T-cell (primary cell): ENCODE measurements around a stretch of chr6.

GRCh38 chr6:134630434-134631309 is 312.8 kb upstream of the SGK1 start:
- PRO-cap, 7 experiments, result no peak in any of the 7 experiments

DNA sequence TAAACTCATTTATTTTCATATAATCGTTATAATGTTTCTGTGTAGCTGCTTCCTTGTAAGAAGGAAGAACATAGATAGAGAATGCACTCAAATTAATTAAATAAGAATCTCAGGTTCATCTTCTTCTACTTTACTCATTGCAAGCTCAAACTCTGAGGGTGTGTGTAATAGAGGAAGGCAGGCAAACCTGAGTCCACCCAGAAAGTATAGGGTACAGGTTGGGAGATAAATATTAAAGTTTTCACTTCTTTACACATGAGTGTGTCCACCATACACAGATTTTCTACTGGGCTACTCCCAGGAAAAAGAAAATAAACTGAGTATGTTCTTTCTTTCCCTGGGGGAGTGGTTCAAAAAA is 305.7 kb downstream of the ALDH8A1 start:
- PRO-cap, 7 experiments, result no peak in any of the 7 experiments

GRCh38 chr6:134673718-134674054 is 276.2 kb downstream of the ALDH8A1 start:
- PRO-cap, 7 experiments, result no peak in any of the 7 experiments

DNA sequence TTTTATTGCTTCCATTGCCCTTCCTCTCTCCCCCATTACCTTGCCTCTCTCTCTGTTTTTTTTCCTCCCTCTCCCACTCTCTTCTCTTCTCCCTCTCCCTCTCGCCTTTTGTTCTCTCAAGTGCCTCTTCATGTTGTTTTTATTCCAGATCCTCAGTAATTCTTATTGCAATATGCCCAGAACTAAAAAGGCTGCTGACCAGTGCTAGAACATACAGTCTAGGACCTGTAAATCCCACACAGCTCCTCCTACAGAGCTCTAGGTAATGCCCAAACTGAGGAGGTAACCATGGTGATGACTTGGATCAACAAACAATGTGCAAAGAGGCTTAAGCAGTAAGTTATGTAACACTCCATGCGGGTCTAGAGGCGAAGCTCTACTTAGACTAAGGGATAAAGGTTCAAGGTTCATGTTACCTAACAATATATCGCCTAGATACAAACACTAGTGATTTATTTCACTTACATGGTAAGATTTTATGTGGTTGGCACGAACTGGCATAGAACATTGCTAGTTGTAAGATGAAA is 242.6 kb downstream of the ALDH8A1 start:
- PRO-cap, 7 experiments, result no peak in any of the 7 experiments

DNA sequence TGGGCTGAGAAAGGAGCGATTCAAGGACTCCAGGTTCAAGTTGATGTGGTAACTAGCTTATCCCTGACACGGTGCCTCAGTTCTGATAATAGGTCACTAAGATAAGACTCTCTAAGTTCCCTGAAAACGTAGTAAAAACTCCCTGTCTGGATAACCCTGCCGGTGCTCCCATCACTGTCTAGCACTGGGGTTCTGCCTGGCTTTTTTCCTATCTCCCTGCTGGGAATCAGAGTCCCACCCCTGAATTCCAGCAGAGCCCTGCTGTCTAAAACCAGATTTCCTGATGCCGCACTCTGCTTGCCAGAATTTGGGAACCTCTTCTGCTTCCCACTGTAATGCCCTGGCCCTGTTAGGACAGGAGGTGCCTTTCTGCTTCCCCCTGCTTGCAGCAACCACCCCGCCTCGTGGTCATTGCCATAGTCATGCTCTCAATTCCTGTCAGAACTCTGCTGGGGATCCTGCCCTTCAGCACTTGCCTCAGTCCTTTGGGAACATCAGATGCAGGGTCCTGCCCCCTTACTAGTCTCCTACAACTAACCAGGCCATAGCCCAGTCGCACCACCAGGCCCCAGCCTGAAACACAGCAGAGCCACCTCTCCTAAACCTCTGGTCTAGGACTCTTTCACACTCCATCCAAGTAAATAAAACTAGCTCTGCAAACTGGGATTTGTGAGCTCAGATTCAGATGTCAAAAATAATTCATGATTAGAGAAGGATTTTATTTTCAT is 47.5 kb downstream of the ALDH8A1 start:
- PRO-cap, 7 experiments, result no peak in any of the 7 experiments

DNA sequence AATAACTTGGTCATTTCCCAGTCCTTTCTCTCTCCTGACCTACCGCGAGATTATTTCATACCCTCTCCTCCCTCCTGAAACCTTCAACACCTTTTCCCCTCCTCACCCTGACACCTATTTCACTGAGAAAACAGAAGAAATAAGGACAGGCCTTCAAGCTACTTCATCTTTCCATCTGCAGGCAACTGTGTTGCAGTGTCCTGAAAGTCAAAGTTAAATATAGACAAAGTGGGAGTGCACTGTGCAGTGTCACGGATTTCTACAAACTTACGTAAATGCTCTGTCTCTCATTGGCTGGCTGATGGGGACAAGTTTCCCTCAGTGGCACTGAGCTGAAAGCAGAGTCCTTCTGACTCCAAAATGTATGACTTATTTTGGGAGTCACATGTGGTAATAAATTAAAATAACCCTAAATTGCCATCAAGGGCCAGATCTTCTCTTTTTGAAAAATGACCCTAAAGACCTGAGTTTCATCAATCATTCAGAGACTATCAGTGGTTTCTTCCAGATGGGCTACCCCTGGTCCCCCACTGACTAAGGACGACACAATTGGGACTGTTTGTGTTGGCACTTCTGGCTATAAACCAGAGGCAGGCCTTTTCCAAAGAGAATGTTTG is 21.7 kb downstream of the ALDH8A1 start:
- PRO-cap, 7 experiments, result no peak in any of the 7 experiments

GRCh38 chr6:135269546-135269969 is 88.5 kb downstream of the MYB start:
- PRO-cap, 7 experiments, result no peak in any of the 7 experiments

DNA sequence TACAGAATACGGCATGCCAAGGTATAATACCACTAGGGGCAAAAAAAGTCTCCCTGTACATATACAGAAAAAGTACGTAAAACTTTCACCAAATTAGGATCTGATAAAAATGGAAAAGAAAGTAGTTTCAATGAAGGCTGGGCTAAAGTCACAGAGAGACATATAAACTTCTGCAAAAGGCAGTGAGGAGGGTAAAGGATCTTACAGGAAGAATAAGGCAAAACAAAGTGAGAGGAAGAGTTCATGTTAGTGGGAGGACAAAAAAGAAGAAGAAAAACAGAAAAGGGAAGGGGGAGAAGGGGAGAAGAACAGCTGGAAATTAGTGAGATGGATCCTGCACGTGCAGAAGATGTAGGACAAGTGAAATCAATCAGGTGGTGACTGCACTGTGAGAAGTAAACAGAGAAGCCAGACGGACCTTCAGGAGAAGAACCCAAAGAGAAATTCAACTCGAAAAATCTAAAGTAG is 105.8 kb downstream of the MYB start:
- PRO-cap, 7 experiments, result no peak in any of the 7 experiments

DNA sequence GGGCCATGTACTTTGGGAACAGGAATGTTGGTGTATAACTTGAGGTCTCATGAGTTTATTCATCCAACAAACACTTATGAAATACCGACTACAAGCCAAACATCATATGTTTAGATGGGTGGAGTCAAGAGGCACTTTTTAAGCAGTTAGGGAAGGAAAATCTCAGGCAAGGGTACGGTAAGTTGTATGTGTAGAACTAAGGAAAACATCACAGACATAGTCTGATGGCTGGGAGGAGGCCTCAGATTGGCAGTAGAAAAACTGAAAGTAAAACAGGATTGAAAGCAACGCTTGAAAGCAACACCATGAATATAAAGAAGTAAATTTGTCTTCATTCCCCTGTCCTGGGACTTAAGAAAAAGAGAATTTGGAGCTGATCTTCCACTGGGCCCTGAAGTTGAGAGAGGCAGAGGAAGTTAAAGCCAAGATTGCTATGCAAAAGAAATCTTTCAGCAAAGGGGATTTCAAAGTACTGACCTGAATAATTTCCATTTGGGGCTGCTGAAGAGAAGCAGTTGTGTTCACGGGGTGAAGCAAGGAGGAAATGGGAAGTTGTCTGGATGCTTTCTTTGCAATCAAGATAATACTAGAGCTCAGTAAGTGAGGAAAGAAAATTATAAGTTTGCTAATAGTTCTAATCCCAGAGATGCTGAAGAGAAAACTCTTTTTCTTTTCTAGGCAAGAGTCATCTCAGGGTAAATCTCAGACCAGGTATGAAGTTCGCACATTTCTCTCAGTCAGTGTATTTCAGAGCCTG is 29.0 kb downstream of the PDE7B start:
- PRO-cap, 7 experiments, result peak in 3 of 7 experiments; most common plus-strand start position 145 of the sequence (in 1); most common minus-strand start position 218 of the sequence (in 1)

DNA sequence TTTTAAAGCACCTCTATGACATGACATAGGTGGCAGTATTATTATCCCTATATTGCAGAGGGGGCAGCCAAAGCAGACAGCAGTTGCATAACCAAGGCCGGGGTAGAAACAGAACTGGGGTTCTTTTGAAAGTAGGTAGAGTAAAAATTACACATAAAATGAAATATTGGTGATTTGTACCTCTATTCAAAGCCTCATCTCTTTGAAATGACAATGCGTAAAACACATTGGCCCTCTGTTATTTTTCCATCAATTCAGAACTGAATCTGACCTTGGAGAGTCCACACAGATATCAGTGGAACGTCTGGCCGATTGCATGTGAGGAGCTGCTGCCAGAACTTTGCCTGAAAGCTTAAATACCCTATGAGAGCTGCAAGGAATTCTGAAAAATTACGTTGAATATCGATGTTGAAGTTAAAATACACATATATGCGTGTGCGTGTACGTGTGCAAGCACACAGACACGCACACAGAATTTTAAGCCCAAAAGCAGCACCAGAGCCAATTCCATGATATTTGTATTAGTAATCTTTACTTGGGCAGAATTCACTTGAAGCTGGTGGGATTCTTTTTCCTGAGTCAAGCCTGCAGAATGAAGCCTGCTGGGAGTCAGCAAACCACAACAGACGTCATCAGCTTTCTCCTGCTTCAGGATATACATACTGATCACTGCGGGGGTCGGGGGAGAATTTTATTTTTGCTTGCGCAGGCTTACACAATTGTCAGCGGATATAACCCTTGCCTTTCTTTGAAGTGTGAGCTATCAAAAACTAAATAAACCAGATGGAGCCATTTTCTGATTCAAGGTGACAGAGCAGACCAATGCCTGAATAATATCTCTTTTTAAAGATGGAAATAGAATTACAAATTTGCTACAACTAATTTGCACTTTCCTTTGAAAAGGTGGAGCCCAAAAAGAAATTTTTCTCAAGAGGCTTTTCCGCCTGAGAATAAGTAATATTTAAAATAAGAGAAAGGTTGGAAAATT is 163.4 kb downstream of the PDE7B start:
- PRO-cap, 7 experiments, result no peak in any of the 7 experiments

DNA sequence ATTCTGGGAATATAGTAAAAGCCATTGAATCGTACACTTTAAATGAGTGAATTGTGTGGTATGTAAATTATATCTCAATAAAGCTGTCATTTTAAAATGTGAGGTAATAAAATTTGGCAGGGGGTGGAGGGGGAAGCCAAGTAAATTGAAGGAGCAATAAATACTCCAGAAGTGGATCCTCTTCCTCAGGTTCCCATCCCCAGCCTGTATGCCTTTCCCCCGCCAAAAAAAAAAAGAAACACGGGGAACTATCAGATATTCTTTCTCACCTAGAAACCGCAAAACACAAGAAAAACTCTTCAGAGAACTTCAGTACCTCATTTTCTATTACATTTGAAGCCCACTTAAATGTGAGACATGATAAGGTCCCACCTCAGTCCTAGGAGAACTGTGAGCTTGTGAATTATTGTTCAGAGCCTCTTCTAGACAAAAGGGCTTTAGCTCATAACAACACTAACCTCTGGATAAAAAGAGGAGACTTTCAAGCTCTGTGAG is 161.3 kb downstream of the MTFR2 start:
- PRO-cap, 7 experiments, result no peak in any of the 7 experiments

GRCh38 chr6:136264480-136265833 is 14.8 kb upstream of the MTFR2 start:
- PRO-cap, 7 experiments, result peak in 1 of 7 experiments; most common minus-strand start chr6:136265107 (in 1)

GRCh38 chr6:136365801-136366274 is 76.2 kb upstream of the BCLAF1 start:
- PRO-cap, 7 experiments, result no peak in any of the 7 experiments

GRCh38 chr6:136639300-136640054 is 89.3 kb upstream of the MAP7 start:
- PRO-cap, 7 experiments, result no peak in any of the 7 experiments

GRCh38 chr6:136720183-136720923 is 71.9 kb downstream of the MAP3K5 start:
- PRO-cap, 7 experiments, result no peak in any of the 7 experiments

DNA sequence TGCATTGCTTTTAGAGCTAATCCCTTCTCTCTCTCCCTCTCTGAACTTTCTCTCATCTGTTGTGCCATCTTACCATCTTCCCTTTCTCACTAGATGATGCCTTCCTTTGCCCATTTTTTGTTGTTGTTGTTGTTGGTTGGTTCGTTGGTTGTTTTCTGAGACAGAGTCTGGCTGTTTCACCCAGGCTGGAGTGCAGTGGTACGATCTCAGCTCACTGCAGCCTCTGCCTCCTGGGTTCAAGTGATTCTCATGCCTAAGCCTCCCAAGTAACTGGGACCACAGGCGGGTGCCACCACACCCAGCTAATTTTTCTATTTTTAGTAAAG is 18.8 kb downstream of the MAP3K5 start:
- PRO-cap, 7 experiments, result no peak in any of the 7 experiments

DNA sequence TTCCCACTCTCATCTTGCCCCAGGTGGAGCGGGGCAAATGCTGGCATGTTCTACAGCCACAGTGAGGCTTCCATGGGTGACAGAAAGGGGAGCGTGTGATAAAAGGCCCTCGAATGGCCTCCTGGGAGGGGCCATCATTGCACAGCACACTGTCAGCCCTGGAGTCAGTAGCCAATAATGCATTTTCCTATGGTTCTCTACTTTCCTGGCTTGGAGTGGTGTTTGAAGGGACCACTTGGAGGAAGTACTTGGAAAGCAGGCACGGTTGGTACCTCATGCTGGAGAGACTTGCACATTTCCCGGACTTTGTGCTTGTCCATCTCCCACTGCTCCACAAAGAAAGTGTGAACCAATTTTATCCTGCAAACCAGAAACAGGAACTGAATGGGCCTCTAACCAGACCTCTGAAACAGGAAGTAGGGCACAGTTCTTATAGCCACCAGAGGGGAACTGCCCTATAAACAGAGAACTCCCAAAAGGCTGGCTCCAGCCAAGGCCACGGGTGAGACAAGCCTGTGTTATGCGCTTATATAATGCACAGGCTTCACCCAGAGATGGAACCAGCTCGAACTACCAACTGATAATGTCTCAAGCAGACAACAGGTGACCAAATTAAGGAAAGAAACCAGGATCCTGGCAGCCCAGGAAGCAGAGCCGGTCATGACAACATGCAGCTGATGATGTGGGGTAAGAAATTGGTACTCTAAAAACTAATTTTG is 8.5 kb downstream of the MAP3K5 start:
- PRO-cap, 7 experiments, result no peak in any of the 7 experiments

DNA sequence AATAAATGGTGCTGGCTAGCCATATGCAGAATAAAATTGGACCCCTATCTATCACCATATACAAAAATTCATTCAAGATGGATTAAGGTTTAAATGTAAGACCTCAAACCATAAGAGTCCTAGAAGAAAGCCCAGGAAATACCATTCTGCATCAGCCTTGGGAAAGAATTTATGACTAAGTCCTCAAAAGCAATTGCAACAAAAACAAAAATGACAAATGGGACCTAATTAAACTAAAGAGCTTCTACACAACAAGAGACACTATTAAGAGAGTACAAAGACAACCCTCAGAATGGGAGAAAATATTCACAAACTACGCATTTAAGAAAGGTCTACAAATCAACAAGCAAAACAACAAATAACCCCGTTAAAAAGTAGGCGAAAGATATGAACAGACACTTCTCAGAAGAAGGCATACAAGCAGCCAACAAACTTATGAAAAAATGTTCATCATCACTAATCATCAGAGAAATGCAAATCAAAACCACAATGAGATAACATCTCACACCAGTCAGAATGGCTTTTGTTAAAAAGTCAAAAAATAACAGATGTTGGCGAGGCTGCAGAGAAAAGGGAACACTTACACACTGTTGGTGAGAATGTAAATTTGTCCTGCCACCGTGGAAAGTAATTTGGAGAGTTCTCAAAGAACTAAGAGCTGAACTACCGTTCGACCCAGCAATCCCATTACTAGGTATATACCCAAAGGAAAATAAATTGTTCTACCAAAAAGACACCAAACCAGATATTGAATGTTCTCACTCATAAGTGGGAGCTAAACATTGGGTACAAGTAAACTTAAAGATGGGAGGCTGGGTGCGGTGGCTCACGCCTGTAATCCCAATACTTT is 3.8 kb downstream of the MAP3K5 start:
- PRO-cap, 7 experiments, result peak in 2 of 7 experiments; most common plus-strand start position 547 of the sequence (in 2); most common minus-strand start position 429 of the sequence (in 1)

GRCh38 chr6:137715493-137716270 is 151.4 kb upstream of the TNFAIP3 start:
- PRO-cap, 7 experiments, result peak in 7 of 7 experiments; most common plus-strand start chr6:137716054 (in 6); most common minus-strand start chr6:137715784 (in 5)

DNA sequence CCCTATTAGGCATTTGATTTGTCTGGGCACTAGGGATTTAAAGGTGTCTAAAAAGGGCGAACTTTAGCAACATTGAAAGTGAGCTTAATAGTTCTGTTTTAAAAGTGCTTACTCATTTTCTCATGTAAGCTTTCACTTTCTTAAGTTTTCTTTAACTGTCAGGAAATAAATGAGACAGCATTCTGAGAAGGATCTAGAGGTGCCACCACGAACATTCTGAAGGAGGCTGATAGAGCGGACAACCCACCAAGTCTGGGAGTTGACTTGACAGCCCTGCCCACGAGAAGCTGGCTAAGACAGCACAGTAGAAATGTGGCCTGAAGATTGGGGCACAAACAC is 144.4 kb upstream of the TNFAIP3 start:
- PRO-cap, 7 experiments, result peak in 2 of 7 experiments; most common plus-strand start position 177 of the sequence (in 1)